AG04449 (cell line): ENCODE measurements around the genes PTPN13 and AFF1.

- RRBS: no CpG with 5 or more reads among the region's 13 CpGs
Measured at GRCh38 chr4:86594265-86594387, at the start of gene PTPN13. TSS of gene PTPN13 (plus strand) at chr4:86594315.

- RRBS: no CpG with 5 or more reads among the region's 3 CpGs
Measured at GRCh38 chr4:86595909-86596248, 1.8 kb downstream of the PTPN13 start.

GRCh38 chr4:86934540-86935265, at the start of gene AFF1:
TSS of gene AFF1 (plus strand) at chr4:86935011.
- RRBS: 2% methylated on average over 39 of the region's 71 CpGs

- RRBS: no CpG with 5 or more reads among the region's 5 CpGs
Measured at GRCh38 chr4:86960049-86960374, 25.2 kb downstream of the AFF1 start.

DNA sequence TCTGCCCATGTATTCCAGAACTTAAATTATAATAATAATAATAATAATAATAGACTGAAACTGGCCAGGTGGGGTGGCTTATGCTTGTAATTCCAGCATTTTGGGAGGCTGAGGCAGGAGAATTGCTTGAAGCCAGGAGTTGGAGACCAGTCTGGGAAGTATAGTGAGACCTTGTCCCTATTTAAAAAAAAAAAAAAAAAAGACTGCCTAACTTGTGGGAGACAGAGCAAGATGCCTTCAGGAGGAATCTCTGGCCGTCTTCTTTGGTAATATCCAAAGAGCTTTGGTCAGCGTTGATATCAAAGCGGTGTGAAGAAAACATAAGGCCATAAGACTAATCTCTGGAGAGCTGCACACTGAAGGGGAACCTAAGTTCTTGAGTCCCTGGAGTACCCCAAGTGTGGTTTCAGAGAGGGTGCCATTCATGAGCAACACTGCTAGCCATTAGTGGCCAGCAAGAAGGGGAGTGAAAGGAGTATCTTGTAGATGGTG, 55.4 kb downstream of the AFF1 start:
- RRBS: no CpG with 5 or more reads among the region's 3 CpGs

- RRBS: no CpG with 5 or more reads among the region's 4 CpGs
Measured at GRCh38 chr4:87008600-87009705, 74.1 kb downstream of the AFF1 start.

DNA sequence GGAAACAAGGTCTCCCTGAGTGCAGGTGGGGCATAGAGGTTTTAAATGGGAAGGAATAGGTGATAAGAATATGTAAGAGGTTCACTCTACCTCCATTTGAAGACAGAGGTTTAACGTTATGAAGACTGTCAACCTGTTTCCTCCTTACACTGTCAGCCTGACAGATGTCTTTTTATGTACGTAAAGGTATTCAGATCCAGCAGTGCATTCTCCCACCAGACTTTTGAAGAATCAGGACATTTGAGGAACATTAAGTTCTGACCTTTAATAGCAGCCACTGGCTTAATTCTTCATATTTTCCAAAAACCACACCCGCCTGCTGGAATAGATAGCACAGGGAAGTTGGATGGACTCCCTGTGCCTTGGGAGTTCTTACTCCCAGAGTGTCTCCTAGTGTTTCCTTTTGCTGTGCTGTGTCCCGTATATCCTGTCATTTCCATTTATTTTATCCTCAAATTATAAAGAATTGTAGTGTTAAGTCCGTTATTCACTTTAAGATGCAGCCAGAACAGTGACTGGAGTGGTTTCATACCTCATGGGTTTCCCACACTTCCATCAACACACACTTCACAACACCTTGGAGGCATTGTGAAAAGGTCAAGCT, 94.5 kb downstream of the AFF1 start:
- RRBS: no CpG with 5 or more reads among the region's 5 CpGs

DNA sequence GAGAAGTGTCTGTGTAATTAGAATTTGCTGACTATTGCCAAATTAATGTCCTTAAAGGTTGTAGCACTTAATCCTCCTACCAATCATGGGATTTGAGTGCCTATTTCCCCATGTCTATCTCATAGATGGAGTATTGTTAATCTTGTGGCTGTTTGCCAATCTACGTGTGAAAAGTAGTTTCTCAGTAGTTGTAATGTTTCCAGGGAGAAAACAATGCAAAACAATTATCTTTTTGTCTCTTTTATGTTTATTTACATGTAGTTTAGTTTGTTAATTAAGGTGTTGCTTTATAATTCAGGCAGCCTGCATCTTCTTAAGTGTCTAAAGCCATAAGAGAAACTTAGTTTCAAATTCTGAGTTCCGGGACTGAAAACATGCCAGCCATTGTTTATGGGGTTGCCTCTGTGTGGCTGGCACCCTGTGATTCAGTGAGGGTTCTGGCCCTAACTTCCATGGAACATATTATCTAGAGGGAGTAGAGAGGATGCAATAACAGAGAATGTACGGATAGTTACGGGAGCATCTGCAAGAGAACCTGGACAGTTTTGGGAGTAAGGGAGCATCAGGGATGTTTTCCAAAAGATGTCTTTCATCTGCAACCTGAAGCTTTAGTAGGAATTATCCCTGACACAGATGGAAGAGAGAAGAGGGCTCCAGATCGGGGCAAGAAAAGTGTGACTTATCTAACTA, 142.3 kb downstream of the KLHL8 start:
- RRBS: no CpG with 5 or more reads among the region's 5 CpGs

GRCh38 chr4:87132003-87132752, 88.2 kb downstream of the KLHL8 start:
- RRBS: no CpG with 5 or more reads among the region's 8 CpGs

GRCh38 chr4:87387098-87387781, 3.7 kb downstream of the HSD17B11 start:
- RRBS: no CpG with 5 or more reads among the region's 4 CpGs

- RRBS: no CpG with 5 or more reads among the region's 3 CpGs
Measured at GRCh38 chr4:87476899-87477362, 52.2 kb downstream of the SPARCL1 start.

DNA sequence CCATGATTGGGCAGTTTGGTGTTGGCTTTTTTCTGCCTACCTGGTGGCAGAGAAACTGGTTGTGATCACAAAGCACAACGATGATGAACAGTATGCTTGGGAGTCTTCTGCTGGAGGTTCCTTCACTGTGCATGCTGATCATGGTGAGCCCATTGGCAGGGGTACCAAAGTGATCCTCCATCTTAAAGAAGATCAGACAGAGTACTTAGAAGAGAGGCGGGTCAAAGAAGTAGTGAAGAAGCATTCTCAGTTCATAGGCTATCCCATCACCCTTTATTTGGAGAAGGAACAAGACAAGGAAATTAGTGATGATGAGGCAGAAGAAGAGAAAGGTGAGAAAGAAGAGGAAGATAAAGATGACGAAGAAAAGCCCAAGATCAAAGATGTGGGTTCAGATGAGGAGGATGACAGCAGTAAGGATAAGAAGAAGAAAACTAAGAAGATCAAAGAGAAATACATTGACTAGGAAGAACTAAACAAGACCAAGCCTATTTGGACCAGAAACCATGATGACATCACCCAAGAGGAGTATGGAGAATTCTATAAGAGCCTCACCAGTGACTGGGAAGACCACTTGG, 59.5 kb downstream of the MEPE start:
- RRBS: no CpG with 5 or more reads among the region's 3 CpGs

GRCh38 chr4:87912450-87913127, 62.9 kb upstream of the SPP1 start:
- RRBS: no CpG with 5 or more reads among the region's 6 CpGs

DNA sequence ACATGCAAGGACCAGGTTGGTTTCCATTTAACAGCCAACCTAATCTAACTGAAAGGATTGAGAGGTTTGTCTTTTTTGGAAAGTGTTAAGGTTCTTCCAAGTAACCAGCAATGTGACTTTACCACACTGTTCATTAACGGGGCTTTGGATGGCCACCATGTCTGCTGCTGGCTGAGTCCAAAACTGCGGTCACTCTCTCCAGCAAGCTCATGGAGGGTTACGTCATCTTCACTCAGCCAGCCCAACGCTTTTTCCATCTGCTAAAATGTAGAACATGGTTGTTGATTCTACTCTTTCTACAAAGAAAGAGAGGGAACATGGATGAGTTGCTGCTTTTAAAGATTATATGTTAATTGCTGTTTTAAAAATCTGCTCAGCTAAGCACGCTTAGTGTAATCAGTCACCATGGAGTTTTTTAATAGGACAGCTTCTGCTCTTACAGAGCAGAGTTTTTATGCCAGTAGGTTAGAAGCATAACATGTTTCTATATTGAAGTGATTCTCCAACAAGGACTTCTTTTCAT, 11.1 kb downstream of the PKD2 start:
- RRBS: no CpG with 5 or more reads among the region's 5 CpGs

- RRBS: no CpG with 5 or more reads among the region's 16 CpGs
Measured at GRCh38 chr4:88634611-88635712, 42.7 kb downstream of the HERC3 start.

DNA sequence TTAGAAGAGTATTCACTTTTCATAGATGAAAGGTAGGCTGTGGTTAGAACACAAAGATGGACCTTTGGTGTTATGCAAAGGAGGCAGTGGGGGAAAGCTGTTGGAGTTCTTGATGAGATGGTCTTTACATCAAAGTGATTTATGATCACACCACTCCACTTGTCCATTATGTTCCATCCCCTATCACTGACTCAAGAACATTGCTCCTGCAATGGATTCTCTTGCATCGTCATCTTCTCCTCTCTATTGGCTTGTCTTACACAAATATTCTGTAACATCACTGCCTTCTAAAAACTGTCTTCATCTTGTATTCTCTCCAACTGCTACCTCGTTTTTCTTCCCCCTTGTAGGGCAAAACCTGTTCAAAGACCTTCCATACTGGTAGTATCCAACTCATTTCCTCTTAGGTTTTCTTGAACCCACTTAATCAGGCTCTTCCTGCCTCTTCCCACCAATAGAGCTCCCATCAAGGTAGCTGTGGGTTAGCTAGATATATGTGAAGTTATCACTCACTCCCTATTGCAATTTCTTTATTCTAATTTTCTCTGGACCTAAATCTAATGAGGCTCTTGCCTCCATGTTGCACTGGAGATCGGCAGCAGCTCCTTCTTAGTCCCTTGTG, 75.4 kb upstream of the NAP1L5 start:
- RRBS: no CpG with 5 or more reads among the region's 3 CpGs

DNA sequence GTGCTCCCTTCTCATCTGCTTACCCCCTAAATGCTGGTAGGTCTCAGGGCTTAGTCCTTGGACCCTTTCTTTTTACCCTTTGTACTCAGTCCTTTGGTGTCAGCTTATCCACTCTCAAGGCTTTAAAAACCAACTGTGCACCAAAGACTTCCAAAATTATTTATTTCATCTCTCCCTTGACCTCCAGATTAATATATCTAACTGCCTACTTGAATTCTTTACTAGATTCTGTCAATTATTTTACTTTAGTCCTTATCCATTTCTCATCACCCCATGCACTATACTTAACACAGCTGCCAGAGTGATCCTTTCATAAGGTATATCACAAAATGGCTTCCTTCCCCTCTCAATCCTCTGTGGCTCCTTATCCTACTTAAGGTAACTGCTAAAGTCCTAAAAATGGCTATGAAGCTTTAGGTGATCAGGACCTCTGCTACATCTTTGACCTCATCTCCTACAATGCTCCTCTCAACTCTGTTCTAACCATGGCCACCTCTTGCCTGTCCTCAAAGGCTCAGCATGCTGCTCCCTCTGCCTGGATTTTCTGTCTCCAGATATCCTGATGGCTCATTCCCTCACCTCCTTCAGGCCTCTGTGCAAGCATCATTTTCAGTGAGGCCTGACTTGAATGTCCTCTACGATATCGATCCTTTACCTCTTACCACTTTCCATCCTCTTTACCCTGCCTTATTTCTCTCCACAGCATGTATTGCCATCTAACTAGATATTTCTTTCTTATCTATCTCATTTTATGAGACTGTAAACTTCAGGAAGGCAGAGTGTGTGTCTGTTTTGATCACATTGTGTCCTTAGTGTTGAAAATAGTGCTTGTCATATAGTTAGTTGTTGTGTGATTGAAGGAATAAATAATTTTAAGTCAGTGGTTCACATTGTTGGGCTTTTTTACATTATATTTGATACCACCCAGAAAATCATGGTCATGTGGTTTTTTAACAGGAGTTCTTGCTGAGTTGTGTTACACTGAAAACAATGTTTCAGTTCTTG, 76.2 kb upstream of the NAP1L5 start:
- RRBS: no CpG with 5 or more reads among the region's 2 CpGs

DNA sequence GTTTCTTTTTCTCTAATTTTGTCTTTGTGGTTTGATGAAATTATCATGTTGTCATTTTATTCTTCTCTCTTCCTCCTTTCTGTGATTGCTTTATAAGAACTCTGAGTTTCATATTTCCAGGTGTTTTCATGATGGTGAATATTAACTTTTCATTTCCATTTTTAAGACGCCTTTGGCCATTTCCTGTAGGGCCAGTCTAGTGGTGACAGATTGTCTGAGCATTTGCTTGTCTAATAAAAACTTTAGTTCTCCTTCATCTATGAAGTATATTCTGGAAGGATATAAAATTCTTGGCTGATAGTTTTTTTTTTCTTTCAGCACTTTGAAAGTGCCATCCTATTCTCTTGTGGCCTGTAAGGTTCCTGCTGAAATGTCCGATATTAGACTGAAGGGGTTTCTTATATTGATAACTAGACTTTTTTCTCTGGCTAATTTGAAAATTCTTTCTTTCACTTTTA, 128.1 kb downstream of the FAM13A start:
- RRBS: no CpG with 5 or more reads among the region's 2 CpGs

GRCh38 chr4:89157496-89158197, 46.3 kb downstream of the TIGD2 start:
- RRBS: 56% methylated on average over 1 of the region's 7 CpGs